Psoas muscle (tissue), 2 donors: ENCODE measurements around the gene PRTFDC1.

DNA sequence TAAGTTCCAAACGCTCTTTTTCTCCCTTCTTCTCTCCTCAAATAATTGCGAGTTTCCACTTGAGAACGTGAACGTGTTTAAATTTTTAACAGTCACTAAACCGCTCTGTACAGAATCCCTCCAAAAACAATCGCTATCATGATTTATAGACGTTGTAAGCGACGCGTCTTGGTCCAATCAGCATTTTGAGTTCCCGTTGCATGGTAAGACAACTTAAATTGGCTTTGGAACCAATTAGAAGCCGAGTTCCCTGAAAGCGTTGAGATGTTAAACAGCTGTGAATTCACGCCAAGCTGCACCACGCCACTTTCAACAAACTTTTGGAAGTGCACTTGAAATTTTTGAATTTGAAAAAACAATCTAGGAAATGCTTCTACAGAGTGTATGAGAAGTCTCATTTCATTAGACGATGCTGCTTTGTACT lies 12.6 kb upstream of the EBLN1 start:
- PRO-cap, 2 experiments = no peak in any of the 2 experiments

- PRO-cap, 2 experiments = peak in 1 of 2 experiments; most common plus-strand start chr10:22317168 (in 1); most common minus-strand start chr10:22317174 (in 1)
Measured at GRCh38 chr10:22316843-22317319, 693 bp downstream of the COMMD3 start.

DNA sequence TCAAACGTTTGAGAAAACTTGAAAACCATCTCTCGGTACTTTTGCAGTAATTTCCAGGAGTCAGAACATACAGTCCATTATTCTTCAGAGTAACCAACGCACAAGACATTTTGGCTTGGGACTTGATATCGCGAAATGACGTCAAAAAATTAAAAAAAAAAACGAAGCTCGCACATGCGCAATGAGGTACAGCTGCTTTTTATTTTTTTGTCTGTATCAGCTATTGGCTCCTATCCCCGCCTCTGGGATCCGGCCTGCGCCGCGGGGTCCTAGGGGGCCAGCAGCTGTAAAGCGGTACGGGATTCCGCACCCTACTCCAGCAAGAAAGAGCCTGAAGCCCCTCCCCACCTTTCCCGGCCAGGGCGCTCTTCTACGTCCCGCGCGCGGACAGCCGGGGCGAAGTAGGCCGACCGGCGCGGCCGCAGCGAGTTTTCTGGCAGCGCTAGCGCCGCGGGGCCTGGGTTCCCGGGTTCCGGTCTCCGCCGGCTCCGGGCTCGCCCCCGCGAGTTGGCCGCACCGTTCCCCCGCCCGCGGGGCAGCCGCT lies 5.0 kb upstream of the SPAG6 start:
- PRO-cap, 2 experiments = peak in 2 of 2 experiments; most common plus-strand start position 252 of the sequence (in 2)

DNA sequence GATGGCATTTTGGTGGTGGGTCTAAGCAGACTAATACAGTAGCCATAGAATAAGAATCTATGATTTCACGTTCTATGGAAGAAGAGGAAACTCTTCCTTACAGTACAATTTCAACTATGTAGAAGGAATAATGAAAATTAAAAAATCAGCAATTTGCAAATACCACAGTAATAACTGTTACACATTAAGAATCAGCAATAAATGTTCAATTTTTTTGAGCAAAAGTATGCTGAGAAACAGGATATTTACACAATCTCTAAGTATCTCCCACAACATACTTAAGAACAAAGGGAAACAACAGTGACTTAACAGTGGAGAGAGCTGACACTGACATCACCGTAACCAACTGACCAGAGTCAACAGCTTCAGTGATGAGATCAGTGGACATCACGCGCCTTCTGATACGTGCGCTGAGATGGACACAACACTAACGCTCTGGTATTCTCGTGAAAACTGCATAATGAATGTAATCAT lies 82.8 kb downstream of the PIP4K2A start:
- PRO-cap, 2 experiments = no peak in any of the 2 experiments

- PRO-cap, 2 experiments = no peak in any of the 2 experiments
Measured at GRCh38 chr10:23023684-23024098, 71.7 kb upstream of the MSRB2 start.

GRCh38 chr10:24416222-24416644 lies 207.3 kb downstream of the KIAA1217 start:
- PRO-cap, 2 experiments = no peak in any of the 2 experiments

DNA sequence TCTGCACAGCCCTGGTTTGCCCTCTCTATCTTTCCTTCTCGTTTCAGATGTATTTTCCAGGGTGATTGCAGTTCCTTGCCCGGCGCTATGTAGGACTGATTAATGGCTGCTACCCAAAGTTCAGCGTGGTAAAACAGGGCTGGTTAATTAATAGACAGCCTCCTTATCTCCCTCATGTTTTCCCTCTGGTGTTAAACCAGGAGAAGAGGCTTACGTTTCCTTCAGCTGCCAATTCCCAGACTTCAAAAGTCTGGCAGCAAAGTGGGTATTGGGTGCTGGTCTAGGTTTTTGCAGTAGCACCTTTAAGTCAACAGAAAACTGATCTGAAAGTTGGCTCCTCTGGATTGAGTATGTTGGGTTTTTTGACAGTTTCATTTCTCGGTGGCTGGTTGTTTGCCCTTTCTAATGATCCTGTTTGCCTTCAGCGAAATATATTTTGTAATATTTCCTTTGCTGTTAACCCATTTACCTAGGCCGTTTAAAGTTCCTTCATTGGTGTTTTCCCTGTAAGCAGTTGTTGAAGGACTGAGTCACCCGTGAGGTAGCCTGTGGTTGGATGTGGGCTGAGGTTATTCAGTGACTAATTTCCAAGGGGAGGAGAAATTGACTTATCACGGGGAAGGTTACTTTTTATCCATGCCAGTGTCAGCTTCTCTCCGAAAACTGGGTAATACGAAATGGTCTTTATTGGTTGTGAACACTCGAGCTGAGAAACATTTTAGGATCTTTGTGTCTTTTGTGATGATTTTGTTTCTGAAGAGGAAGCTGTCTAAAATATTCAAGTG lies 257.1 kb downstream of the KIAA1217 start:
- PRO-cap, 2 experiments = no peak in any of the 2 experiments

GRCh38 chr10:24622572-24623020 lies 101.1 kb downstream of the ARHGAP21 start:
- PRO-cap, 2 experiments = no peak in any of the 2 experiments

GRCh38 chr10:24722429-24722496 lies 1.4 kb downstream of the ARHGAP21 start:
- PRO-cap, 2 experiments = no peak in any of the 2 experiments

- PRO-cap, 2 experiments = no peak in any of the 2 experiments
Measured at GRCh38 chr10:24871157-24871560, 81.2 kb downstream of the PRTFDC1 start.

GRCh38 chr10:24871561-24872668 lies 80.5 kb downstream of the PRTFDC1 start:
- PRO-cap, 2 experiments = no peak in any of the 2 experiments

- PRO-cap, 2 experiments = no peak in any of the 2 experiments
Measured at GRCh38 chr10:24894612-24895292, 57.7 kb downstream of the PRTFDC1 start.

GRCh38 chr10:24952088-24952691 lies at the start of gene PRTFDC1:
TSS of gene PRTFDC1 (minus strand) at chr10:24952606.
- PRO-cap, 2 experiments = peak in 2 of 2 experiments; most common plus-strand start chr10:24952350 (in 2); most common minus-strand start chr10:24952575 (in 1)

GRCh38 chr10:24962928-24963143 lies 10.4 kb upstream of the PRTFDC1 start:
- PRO-cap, 2 experiments = no peak in any of the 2 experiments

- PRO-cap, 2 experiments = no peak in any of the 2 experiments
Measured at GRCh38 chr10:25492821-25493722, 318.3 kb downstream of the GPR158 start.

DNA sequence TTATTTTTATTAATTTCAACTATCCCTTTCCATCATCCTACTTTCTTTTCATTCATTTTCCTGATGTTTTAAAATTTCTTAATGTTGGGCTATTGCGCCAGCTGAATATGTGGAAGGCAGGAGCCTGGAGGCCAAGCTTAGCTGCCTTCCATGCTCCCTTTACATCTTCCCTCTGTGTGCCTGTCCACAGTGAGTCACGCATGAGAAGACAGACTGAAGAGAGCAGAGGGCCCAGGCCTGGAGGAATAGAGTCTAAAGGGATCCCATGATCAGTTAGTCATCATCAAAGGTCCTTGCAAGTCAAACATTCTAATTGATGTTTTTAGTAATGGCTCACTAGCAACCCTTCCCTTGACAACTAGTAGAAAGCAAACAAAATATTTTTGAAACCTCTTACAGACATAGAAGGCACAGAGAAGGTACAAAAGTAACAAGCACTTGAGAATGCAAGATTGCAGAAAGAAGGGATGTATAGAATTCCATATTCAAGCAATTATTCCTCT lies 30.7 kb upstream of the APBB1IP start:
- PRO-cap, 2 experiments = no peak in any of the 2 experiments

GRCh38 chr10:26574722-26575297 lies 122.7 kb upstream of the PDSS1 start:
- PRO-cap, 2 experiments = no peak in any of the 2 experiments

GRCh38 chr10:26637369-26638047 lies 60.0 kb upstream of the PDSS1 start:
- PRO-cap, 2 experiments = no peak in any of the 2 experiments

DNA sequence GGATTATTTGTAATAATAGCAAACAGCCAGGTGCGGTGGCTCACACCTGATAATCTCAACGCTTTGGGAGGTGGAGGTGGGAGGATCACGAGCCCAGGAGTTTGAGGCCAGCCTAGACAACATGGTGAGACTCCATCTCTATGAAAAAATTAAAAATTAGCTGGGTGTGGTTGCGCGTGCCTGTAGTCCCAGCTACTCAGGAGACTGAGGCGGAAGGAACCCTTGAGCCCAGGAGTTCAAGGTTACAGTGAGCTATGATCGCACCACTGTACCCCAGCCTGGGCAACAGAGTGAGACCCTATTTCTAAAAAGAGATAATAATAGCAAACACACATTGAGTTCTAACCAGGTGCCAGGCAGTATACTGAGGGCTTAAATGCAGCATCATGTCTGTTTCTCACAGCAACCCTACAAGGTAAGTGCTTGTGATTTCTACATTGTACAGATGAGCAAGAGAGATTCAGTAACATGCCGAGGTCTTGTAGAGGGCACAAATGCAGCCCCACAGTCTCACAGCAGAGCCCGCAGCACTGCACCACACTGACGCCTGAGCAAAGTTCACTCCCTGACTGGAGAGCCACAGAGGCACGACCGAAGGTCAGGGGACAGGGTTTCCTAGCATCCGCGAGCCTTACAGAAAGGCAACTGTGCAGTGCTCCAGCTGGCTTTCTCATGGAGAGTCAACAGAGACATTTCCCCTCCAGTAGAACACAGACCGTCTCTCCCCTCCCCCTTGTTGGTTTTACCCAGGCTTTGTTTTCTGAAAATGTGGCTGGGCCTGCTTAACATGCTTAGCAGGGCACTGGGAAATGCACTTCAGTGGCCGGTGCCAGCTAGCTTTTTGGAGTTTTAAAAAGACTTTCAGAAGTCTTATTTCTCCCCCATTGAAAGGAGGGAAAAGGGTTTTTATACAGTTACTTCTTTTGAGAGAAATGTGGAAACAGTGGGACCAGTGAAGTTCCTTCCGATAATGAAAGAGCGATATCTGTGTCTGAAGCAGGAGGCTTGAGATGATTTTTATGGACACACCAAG lies 36.5 kb downstream of the PDSS1 start:
- PRO-cap, 2 experiments = no peak in any of the 2 experiments

DNA sequence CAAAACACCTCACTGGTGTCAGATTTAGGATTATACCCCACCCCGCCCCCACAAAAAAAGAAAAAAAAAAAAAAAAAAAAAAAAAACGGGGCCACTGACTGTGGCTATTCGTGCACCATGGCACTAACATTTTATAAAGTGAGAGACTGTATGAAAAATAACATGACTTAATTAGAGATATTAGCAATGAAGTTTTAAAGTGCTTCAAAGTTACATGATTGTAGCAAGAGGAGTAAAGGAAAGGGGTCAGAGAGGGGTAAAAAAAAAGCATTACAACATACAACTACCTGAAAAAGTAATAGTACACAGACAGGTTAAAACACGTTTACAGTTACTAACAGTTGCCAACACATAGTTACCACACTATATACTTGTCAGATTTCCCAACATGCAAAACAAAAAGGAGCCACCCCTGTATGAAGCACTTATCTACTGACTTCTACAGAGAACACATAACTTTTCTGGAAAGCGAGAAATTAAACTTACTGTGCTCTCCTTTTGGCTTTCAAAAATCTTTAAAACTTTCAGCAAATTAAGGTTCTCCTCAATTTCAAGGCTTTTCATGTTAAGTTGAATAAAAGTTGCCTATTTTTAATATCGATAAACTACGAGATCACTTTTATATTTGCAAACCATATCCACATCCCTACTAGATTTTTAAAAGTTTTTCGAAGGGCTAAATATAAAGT lies 2.1 kb downstream of the ABI1 start:
- PRO-cap, 2 experiments = no peak in any of the 2 experiments